Caco-2 (cell line): ENCODE measurements around a stretch of chr1.

DNA sequence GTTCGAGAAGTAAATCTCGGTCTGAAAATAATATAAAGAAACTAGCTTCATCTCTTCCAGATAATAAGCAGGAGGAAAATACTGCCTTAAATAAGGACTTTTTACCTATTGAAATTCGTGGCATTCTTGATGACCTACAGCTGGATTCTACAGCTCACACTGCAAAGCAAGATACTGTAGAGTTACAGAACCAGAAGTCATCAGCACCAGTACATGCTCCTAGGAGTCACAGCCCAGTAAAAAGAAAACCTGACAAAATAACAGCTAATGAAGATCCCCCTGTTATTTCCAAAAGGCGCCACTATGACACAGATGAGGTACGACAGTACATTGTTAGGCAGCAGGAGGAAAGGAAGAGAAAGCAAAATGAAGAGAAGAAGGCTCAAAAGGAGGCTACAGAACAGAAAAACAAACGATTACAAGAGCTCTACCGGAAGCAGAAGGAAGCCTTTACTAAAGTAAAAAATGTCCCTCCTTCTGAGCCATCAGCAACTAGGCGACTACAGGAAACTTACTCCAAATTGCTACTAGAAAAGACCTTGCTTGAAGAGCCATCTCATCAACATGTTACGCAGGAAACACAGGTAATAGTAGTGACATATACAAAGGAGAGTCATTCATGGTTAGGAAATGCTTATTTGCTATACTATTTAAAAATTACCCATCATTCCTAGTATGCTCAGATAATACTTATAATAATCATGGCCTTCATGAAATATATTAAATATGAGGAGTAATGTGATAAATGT lies 59.5 kb downstream of the CEP350 start:
- PRO-cap: no peak
- RRBS: no CpG with 5 or more reads among the region's 9 CpGs

GRCh38 chr1:180093981-180094266 lies 60.7 kb upstream of the QSOX1 start:
- PRO-cap: no peak
- RRBS: no CpG with 5 or more reads among the region's 2 CpGs

- PRO-cap: no peak
- RRBS: no CpG with 5 or more reads among the region's 12 CpGs
These were observed 37.5 kb upstream of the QSOX1 start for GRCh38 chr1:180117047-180117750.

DNA sequence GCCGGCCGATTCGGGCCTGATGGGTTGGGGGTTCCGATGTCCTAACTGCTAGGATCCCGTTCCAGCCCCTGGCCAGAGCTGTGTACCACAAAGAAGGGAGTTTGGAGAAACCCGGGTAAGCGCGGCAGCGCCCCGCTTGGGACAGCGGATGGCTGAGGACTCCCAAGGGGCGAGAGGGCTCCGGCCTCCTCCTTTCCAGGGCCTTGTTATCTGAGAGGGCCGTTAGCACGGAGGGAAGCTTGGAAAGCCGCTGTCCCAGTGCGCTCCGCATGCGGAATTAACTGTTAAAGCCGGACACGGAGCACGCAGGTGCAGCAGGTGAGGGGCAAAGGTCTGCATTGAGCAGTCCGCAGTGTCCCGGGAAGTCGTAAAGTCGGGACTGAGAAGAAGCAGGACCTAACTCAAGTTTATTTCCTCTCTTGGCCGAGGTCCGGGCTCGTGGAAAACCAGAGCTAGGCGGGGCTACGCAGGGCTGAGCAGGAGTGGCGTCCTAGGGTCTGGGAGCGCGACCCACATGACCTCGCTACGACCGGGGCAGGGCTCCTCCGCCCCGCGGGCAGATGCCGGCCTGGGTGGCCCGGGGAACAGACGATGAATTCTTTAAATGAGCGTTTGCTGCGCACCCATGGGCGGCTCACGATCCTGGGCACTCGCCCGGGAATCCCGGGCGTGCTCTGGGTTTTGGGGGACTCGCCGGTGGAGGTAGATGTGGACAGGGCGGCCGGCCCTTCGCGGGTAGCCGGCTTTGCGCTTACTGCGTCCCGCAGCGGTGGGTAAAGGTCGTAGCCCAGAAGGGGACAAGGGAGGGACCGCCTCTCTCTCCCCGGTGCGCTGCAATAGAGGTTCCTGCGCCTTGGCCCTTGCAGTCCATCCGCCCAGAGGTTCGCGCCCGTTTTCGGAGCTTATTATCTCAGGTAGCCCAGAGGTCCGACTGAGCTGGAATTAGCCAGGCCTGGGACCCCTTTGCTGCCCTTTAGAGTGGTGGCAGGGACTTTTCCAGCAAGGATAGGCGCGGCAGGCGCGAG lies 4.6 kb downstream of the LHX4 start:
- PRO-cap: no peak
- RRBS: 6% methylated on average over 46 of the region's 77 CpGs

DNA sequence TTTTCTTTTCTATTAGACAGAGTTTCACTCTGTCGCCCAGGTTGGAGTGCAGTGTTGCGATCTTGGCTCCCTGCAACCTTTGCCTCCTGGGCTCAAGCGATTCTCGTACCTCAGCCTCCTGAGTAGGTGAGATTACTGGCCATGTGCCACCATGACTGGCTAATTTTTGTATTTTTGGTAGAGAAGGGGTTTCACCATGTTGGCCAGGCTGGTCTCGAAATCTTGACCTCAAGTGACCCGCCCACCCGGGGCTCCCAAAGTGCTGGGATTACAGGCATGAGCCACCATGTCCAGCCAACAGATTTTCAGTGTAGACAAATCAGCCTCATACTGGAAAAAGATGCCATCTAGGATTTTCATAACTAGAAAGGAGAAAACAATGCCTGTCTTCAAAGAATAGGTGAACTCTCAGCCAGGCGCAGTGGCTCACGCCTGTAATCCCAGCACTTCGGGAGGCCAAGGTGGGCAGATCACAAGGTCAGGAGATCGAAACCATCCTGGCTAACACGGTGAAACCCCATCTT lies 66.4 kb downstream of the LHX4 start:
- PRO-cap: no peak
- RRBS: no CpG with 5 or more reads among the region's 12 CpGs

DNA sequence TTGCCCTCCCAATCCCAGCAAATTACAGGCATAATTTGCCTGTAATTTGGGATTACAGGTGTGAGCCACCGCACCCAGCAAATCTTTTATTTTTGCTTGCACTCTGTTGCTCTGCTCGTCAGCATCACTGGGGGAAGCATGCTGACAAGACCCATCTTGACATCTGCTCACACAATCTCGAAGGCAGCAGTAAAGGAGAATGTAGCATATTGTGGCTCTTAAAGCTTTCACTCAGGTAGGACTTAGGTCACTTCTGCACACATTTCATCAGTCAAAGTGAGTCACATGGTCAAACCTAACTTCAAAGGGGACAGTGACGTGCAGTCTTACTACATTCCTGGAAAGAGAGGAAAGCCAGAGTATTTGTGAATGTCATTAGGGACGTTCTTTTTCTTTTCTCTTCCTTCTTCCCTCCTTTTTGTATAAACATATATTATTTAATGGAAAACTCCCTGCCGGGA lies 19.1 kb upstream of the ACBD6 start:
- PRO-cap: bidirectional peak, plus-strand start at position 357 of the sequence, minus-strand start at position 191 of the sequence
- RRBS: no CpG with 5 or more reads among the region's 6 CpGs

DNA sequence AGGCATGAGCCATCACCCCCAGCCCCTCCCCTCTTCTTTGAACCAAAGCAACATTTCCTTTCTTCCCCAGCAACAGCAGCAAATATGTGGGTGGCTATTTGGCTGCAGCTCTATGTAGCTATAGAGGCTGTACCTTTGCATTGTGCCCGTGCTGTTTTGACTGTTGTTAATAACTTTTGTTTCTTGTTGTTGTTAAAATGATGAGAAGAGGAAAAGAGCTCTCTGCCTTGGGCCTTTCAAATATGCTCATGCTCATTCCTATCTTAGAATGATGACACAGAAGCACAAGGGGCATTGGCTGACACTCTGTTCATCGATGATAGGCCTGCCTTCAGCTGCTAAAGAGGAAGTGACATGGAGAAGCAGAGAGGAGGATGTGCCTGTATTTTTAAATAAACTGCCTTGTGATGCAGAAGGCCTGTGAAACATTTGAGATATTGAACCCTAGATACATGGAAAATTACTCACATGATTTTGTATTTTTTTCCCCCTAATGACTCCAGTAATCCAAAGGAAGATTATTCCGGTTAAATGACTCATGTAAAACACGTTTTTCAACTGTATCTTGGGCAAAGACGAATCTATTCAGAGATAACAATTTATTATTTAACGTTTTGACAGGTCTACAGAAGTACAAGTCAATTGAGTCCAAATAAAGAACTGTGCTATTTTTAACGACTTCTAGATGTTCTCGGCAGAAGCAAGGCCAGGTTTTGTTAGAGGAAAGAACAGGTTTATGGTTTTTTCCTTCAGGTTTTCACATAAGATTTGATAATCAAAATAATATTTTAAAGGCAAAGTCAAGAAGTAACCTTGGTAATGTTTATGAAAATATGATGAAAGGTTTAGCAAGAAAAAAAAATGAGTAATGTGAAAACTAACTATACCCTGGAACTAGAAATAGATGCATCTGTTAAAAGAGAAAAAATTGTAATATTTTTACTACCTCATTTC lies 20.4 kb upstream of the XPR1 start:
- PRO-cap: no peak
- RRBS: no CpG with 5 or more reads among the region's 8 CpGs

DNA sequence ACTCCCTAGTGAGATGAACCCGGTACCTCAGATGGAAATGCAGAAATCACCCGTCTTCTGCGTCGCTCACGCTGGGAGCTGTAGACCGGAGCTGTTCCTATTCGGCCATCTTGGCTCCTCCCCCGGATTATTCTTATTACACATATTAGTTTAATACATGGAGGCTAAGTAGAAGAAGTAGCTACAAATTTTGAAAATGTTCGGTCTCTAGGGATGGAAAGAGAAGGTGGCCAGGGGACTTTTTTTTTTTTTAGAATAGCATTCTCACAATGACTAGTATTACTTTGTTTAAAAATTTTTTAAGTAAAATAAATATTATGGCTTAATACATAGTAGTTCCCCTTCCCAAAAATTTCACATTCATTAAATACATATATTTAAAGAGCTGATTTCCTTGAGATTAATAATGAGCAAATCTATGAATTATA lies 40.0 kb upstream of the KIAA1614 start:
- PRO-cap: unidirectional peak, minus-strand start at position 131 of the sequence
- RRBS: no CpG with 5 or more reads among the region's 9 CpGs

DNA sequence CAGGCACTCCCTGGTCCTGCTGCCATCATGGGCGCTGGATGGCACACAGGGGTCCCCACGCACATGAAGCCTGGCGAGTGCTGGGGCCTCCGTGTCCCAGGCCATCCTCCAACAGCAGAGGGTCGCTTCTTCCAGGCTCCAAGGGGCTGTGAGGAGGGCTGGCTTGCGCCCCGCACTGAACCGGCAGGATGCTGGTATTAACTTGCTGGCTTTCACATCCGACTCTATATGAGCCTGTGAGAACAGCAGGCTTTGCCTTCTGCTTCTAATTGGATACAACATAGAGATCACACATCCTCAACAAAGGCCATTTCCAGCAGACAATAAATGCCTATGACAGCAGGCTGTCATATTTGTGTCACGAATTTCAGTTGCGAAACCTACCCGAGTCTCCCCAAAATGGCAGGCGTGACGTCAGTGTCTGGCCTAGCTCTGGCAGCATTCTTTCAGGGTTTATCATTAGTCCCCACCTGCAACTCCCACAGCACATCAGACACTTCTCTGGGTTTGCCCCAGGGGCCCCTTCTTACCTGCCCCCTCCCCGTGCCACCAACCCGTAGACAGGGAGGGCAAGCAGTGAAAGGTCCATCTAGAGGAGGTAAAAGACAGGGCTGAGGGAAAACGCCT lies 35.5 kb downstream of the KIAA1614 start:
- PRO-cap: no peak
- RRBS: no CpG with 5 or more reads among the region's 17 CpGs

DNA sequence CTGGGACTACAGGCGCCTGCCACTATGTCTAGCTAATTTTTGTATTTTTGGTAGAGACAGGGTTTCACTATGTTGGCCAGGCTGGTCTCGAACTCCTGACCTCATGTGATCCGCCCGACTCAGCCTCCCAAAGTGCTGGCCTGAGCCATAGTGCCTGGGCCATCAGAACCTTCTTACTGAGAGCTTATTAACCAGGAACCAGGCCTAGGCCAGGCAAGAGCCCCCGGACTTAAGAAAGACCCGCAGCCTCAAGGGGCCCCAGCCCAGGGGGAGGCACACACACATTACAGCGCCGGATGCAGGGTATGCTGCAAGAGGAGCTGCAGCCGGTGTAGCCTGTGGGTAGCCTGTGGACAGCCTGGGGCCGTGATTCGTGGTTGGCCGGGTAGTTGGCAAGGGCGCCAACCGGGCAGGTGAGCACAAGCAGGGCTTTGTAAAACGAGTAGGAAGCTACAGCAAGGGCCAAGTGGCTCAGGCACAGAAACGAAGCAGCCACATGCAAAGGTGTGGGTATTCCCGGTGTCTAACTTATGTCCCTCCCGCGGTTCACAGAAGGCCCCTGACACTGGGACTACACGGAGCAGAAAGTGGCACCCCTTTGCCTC lies 40.5 kb downstream of the KIAA1614 start:
- PRO-cap: no peak
- RRBS: 81% methylated on average over 12 of the region's 20 CpGs

- PRO-cap: no peak
- RRBS: no CpG with 5 or more reads among the region's 3 CpGs
These were observed 24.0 kb downstream of the IER5 start for GRCh38 chr1:181112460-181112912.

DNA sequence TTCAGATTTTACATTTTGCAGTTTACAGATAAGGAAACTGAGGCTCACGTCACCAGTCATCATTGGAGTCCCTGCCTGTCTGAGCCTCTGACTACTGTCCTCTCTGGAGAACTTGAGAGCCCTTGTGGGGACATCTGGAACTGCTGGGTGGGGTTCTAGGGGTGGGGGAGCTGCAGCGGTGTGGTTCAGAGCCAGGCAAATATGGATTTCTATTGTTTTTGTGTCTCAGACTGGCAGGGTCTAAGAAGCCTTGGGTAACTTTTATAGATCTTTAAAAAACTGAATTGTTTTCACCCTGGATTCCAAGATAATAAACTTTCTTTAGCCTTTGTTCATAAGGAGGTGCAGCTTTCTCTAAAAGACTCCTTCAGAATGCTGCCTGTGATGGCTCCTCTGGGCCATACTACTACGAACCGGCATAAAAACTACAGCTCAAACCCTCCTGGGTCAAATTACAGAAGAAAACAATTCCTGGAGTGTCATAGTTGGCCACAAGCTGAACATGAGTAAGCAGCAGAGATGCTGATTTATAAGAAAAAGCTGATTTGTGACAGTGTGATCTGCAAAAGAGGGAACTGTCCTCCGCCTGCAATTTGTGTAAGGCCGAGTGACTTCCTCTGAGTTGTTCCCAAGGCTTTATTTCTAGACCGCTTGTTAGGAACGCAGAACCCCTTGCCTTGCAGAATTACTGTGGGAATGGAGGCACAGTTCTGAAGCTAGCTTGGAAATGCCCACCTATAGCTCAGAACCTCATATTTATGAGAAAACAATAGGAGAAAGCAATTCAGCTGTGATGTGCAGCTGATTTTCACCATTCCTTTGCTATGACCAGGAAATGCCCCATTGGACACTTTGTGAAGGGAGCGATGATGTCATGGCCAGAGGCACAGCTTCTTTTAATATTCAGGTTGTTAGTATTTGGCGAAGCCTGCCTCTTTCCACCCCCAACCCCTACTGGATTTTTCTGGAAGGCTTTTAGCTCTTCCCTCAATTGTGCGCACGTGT lies 47.2 kb downstream of the IER5 start:
- PRO-cap: no peak
- RRBS: no CpG with 5 or more reads among the region's 12 CpGs

DNA sequence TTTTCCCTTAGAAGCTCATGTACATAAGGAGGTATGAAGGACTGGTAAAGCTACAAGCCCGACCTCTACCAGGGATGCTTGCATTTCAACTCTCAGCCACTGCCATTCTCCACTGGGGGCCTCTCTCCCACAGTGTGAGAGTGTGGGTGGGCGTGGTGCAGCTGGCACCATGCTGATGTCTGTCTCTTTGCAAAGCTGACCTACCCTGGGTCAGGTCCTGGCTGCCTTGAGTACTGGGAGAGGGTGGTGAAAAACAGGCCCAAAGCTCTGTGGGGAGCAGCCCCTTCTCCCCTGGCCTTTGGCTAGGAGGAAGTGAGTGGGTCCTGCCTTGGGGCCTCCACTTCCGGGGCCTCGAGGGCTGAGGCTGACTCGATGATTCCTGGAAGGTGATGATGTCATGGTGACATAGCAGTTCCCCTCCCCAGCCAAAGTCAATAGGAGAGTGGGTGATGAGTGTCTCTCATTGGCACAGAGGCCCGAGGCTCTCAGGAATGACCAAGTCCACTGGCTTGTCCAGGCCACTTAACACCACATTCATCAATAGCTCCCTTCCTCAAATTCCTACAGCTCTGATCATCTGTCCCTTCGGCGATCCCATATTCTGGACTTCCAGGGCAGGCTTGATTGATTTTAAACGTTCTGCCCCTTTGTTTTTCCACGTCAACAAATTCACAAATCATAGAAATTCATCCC lies 53.0 kb downstream of the IER5 start:
- PRO-cap: no peak
- RRBS: no CpG with 5 or more reads among the region's 10 CpGs

DNA sequence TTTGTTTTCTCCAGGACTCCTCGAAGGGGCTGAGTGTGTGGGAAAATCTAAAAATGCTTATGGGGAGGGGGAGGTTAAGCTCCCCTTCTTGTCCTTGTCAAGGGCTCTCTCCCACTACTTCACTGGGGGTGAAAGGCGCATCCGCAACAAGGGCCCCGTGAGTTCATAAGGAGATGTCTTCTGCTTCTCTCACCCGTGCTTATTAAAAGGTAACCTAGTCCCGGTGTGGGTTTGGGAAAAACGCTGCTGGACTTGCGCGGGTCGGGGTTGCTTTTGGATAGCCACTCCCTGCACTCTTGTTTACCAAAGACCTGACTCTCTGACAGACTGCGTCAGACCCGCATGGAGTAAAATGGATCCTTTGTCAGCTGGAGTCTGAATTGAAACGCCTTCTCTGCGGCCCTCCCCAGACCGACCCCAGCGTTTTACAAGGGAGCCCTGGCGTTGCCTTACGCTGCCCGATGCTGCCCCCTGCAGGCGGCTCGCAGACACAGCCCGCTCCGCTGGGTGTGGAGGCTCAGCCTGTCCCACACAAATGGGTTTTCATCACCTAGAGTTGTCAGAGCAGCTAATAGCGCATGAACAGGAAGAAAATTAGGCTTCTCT lies 53.8 kb downstream of the IER5 start:
- PRO-cap: no peak
- RRBS: no CpG with 5 or more reads among the region's 24 CpGs

DNA sequence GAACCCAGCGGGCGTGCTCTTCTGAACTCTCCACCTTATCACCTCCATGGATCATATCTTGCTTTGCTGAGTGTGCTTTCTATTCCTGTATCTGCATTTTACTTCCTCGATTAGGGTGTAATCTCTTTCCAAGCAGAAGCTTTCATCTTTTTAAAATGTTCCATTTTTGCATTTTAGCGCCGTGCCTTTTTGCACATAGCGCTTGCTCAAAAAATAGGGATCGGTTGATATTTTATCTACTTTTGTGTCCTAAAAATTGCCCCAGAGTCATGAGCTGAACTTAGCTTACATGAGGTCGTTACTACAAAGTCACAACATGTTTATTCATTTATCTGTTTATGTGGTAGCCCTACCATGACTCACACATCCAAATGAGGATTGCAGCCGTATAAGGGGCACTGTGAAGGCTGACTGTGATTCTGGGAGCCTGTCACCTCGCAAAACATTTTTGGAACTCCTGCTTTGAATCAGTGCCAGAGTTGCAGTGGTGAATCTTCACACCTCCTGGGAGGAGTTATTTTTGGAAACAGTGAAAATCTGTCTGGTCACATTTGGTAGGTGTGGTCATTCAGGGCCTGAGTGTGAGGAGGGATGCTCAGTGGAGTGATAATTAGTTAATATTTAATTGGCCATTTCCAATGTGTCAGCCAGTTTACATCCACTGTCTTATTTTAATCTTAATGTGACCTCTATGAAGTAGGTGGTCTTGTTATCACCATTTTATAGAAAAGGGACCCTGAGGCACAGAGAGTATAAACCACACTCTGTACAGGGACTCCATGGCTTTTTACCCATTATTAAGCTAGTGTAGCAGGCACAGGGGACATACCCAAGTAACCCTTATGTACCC lies 63.4 kb downstream of the IER5 start:
- PRO-cap: no peak
- RRBS: no CpG with 5 or more reads among the region's 10 CpGs

GRCh38 chr1:181222999-181223333 lies 134.5 kb downstream of the IER5 start:
- PRO-cap: no peak
- RRBS: no CpG with 5 or more reads among the region's 2 CpGs

DNA sequence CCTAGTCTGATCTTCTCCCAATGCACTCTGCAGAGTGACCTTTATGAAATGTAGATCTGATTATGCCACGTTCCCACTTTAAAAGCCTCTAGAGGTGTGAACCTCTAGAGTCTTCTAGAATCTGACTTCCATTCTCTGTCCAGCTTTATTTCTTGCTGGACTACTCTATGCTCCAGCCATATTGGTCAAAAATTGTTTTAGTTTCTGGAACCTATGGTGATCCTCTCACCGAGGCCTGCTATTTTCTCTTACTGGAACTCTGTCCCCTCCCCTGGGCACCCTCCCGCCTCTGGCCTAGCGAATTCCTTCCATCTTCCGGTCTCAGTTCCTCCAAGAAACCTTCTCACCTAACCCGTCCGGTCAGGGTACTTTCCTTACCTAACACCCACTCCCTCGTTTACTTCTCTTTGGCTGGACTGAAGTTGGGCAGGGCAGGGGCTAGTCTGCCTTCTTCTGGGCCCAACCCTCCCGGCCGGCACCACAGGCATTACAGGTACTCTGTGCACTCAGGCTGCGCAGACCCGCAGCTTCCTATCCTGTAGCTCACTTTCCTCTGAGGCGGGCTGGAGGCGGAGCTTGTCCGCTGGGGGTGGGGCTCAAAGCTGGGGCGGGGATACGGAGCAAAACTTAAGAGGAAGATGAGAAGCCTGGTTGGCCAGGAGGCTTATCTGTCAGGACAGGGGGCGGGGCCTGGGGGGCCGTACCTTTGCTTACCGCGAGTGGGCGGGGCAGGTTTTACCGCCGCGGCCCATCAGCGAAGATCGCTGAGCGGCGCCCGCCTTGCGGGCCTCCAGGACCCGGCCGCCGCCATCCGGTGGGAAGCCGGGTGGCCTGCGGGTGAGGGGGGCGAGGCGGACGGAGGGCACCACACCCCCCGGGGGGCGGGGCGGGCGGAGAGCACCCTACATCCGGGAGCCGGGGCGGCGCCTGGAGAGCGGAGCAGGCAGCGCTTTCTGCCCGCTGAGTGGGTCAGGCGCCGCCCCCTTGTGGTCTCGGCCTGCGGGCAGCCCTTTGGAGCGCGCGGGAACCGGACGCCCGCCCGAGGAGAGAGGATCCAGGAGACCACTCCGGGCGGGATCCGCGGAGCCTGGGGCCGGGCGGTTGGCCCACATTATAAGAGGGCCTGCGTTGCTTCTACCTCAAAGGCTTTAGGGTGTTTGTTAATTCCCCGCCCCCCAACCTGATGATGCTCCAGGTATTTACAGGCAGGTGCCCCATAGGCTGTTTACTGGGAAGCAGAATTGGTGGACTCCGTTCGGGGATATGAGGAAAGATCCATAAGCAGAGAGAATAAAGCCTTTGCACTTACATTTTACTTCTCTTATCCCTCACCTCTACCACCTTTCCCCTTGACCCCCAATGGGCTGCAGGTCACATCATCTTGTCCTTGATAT lies 31.9 kb downstream of the ZNF648 start:
- PRO-cap: bidirectional peak, plus-strand start at position 731 of the sequence, minus-strand start at position 555 of the sequence
- RRBS: 4% methylated on average over 23 of the region's 72 CpGs

DNA sequence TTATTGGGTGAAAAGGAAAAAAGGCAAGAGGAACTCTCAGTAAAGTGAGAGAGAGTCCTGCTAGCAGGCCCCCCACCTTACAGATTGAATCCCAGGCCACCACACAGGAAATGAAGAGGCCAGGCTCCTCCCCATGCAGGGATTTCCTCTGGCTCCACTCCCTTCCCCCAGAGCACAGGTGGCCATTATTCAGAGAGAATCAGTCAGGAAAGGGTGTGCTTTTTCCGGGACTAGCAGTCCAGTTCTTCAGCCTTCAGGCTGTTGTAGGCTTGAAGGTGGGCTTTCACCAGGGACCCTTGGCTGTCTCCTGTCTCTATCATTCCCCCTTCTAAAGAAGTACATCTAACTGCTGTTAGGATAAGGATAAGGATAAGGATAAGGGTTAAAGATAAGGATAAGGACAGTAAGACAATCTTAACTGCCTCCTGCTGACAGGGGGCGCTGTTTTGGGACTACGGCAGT lies 26.3 kb downstream of the ZNF648 start:
- PRO-cap: no peak
- RRBS: no CpG with 5 or more reads among the region's 3 CpGs

- PRO-cap: no peak
- RRBS: no CpG with 5 or more reads among the region's 1 CpG
These were observed 119.8 kb upstream of the ZNF648 start for GRCh38 chr1:182181377-182181677.

- PRO-cap: no peak
- RRBS: no CpG with 5 or more reads among the region's 3 CpGs
These were observed 150.0 kb downstream of the GLUL start for GRCh38 chr1:182241562-182242013.